ENCODE measurements around a stretch of chr10.

DNA sequence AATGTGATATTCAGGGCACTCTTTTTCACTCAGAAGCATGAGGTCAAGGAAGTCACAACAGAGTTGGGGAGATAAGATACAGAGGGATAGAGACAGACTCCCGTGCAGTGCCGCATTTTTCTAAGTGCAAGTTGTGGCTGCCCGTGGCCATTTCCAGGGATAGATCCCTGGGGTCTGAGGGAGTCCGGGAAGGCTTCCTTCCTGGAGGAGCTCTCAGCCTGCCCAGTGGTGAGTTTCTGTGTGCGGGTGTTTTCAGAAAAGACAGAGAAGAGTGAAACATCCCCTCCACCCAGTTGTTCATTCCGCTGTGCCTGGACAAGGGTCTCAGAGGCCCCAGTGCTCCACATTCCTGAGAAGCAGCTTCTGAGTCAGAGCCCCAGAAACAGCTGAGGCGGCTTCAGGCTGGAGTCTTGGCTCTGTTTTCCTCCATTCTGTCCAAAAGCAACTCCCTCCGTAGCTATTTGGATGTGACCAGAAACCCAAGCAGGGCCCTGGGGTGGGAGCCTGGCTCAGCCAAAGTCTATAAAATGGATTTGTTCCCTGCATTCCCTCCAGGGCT lies 12.8 kb upstream of the CAMK2G start:
- PRO-cap: no peak

GRCh38 chr10:73906512-73907421 lies 4.2 kb upstream of the PLAU start:
- PRO-cap: no peak

GRCh38 chr10:73937554-73938177 lies 26.7 kb downstream of the PLAU start:
- PRO-cap: no peak

DNA sequence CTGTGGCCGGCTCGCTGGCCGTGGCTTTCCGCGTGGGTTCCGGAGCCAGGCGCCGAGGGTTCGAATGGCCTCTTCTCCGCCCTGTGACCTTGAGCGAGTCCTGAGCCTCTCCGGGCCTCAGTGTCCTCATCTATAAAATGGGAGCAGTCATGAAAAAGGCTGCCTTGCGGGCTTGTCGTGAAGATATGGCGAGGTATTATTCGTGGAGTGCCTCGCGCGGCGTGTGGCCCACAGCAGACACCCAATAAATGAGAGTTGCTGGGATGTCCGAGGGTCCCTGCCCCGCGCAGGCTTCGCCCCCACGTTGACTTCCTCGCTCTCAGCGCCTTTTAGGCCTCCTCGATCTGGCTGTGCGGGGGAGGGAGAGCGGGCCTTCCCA lies 522 bp downstream of the VCL start:
- PRO-cap: no peak

GRCh38 chr10:74475192-74475722 lies 324.2 kb downstream of the ADK start:
- PRO-cap: no peak

DNA sequence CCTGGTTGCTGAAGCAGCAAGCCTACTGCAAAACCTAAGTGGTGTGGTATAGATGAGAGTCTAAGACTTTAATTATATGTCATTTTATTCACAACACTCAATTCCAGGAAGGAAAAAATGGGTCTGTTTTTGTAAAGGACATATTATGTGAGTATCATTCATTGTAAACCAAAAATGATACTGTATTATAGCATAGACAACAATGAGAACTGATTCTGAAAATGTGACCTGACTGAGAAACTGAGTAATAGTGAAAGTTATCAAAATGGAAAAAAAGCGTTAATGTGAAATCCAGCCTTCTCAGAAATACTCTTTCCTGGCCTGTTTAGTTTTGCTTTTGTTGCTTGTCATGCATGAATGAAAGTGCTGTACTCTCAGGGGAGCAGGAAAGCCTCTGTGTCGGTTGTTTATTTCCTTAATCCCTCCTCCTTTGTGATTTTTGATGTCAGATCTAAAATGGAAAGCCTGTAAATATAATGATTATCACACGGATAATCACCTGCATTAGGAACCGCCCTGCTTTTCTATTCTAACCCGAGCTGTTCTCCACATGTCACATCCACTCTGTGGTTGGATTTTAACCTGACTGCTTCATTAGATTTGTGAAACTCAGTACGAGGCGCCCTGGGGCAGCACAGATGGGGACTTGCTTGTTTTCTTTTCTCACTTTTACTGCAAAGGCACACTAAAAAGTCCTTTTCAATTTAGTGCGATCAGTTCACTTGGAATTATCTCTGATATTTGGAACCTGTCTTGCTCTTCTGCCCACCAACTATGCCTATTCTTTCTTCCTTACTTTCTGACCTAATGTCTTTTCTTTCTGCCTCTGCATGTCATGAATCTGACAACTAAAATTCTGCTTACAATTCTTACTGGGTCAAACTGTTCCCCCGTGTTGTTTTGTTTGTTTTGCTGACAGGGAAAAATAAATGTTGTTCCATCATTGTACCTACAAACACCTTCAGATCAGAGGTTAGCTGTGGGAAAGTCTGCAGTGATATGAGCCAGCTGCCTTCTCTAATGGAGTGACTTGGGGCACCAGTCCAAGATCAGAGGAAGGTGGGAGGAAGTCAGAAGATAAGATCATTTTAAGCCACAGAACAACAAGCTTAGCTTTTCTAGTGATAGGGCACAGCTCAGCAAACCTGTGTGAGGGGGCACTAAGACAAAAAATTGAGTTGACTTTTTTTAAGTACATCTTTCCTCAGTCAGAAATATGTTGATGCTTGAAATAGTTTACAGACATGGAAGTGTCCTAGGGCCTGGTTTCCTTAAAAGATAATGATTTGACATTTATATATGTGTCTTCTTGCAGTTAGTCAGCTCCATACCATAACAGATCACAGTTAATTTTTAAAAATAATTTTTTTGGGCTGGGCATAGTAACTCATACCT lies 240.7 kb upstream of the KAT6B start:
- PRO-cap: bidirectional peak, plus-strand start at position 558 of the sequence, minus-strand start at position 568 of the sequence

DNA sequence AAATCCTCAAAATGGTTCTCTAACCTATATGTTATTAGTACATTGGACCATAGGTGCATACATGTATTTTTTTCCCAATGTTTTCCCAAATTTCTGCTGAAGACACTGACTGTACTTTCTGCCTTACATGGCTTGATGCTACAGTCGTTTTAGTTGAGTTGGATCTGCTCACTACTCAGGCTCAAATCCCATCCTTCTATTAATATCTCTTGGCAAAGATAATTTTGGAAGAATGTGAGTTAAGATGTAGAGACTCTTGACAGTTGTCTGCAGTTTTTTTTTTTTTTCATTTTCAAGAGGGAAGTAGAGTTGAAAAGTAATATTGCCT lies 239.0 kb upstream of the KAT6B start:
- PRO-cap: no peak

GRCh38 chr10:74640118-74640696 lies 186.2 kb upstream of the KAT6B start:
- PRO-cap: no peak

DNA sequence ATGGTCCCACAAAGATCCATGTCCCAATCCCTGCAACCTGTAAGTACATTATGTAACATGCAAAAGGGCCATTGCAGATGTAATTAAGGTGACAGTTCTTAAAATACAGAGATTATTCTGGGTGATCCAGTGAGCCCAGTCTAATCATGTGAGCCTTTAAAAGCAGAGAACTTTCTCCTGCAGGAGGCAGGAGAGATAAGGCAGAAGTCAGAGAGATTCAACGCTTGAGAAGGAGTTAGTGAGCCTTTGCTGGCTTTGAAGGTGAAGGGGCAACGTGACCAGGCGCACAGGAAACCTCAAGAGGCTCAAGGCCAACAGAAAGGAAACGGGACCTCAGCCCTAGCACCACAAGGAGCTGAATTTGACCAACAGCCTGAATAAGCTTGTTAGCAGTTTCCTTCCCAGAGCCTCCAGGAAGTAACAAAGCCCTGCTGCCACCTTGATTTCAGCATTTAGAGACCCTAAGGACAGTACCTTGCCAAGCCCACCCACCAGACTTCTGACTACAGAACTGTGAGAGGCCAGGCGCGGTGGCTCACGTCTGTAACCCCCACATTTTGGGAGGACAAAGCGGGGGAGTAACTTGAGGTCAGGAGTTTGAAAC lies 87.4 kb upstream of the KAT6B start:
- PRO-cap: bidirectional peak, plus-strand start at position 404 of the sequence, minus-strand start at position 200 of the sequence

- PRO-cap: no peak
These were observed 60.3 kb downstream of the KAT6B start for GRCh38 chr10:74886621-74887188.

GRCh38 chr10:74967736-74968403 lies 105.6 kb downstream of the DUSP29 start:
- PRO-cap: no peak

DNA sequence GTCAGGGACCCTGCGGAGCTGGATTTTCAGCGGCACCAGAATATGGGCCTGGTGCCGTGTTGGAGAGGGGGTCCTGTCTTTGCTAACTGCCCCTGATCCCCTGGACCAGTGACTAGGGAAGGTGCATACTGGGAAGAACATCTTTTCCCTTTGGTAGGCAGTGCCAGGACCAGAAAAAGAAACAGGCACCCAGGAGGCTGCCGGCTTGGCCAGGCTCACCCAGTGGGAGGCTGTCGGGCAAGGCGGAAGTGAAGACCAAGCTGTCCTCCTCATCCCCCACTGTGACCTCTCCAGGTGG lies 252 bp downstream of the DUSP13 start:
- PRO-cap: no peak

DNA sequence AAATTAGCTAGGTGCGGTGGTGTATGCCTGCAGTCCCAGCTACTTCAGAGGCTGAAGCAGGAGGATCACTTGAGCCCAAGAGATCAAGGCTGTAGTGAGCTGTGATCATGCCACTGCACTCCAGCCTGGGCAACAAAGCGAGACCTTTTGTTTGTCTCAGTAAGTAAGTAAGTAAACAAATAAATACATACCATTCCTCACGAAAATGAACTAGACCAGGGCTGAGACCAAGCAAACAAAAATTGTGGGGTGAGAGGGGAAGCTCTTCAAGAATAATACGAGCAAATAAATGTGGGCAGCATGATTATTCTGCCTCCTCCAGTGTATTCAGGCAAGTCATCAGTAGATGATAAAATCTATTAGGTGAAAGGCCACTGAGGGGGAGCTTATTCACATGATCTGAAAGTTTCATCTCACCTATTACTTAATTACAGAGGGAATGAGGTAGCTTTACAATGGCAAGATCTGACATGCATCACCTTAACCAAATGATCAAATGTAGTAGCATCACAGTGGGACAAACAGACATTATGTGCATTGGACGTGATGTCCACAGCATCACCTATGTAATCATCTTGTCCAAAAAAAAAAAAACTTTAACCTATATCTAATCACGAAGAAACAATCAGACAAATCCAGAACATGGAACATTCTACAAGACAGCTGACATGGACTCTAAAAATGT lies 44.7 kb downstream of the SAMD8 start:
- PRO-cap: no peak

DNA sequence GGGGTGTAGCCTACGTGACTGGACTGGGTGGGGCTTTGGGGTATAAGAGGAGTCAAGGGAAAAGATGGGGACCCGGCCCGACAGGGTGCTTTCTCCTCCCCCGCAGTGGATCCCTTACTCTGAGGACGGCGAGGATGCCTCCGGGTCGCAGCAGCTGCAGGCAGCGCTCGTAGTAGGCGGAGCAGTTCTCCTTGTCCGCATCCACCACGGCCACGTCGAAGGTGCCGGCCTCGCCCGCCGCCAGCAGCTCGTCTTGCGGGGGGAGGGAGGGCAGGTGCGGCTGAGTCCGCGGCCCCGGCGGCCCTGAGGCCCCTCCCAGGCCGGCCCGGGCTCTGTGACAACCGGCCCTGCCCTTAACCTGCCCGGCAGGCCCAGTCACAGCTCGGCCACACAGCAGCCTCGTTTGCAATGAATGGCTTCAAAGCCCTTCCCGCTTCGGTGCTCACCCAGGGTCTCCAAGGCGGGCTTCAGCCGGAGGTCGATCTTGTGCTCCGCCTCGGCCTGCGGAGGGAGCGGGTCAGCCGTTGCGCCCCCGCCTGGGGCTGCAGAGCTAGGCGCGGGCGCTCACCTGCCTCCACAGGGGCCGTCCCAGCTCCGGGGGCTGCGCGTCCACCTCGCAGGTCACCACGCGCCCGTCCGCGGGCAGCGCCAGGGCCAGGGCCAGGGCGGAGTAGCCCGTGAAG lies 1.1 kb downstream of the COMTD1 start:
- PRO-cap: unidirectional peak, plus-strand start at position 117 of the sequence; unidirectional peak, plus-strand start at position 200 of the sequence

DNA sequence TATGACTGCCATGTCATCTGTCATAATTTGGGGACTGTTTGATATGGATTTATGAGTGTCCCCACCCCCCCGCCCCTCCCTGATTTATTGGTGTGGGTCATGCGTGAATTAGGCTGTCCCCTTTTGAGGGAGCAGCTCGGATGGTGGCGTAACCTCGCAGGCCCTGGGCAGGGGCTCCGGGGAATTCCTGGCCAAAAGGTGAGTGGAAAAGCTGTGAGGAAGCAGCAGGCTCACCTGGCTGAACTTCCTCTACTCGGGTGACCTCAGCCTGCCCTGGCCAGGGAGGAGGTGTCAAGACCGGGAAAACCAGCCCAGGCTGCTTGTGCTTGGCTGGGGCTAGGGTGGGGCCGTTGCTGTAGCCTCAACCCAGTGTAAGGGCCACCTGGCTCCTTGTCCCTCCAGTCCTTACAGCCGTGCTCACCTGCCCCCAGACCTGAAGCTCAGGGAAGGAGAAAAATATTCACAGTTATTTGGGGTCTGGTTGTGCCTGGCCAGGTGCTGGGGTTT lies 26.9 kb upstream of the COMTD1 start:
- PRO-cap: no peak

DNA sequence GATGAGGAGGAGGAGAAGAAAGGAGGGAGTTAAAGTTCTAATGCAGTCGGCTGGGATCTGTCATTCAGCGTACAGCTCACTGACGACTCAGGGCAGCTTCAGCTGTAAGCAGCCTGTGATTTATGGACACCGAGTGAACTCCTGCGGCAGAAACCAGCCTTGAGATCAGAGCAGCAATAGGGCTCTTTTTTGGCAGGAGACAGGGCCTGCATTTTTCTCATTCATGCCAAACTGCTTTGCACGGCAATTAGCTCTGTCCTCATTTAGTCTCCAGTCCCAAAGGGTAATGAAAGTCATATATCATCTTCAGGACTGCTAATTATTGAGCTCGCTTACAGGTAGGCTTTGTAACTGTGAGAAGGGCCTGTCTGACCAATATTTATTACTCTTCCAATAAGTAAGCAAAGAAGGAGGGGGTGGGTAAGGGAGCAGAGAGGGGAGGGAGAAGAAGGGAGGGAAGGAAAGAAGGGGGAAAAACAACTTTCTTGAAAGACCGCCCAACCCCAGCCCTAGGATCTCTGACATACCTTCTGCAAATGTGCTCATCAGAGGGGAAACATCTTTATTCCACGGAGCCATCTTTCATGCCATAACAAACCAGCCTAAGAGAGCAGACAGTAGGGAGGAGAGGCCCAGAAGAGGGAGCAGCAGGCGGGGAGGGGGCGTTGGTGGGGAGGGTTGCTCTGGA lies 48.1 kb upstream of the COMTD1 start:
- PRO-cap: no peak

GRCh38 chr10:75306859-75307191 lies 71.1 kb upstream of the COMTD1 start:
- PRO-cap: no peak

GRCh38 chr10:75398229-75399481 lies 2.9 kb downstream of the ZNF503 start:
- PRO-cap: no peak

DNA sequence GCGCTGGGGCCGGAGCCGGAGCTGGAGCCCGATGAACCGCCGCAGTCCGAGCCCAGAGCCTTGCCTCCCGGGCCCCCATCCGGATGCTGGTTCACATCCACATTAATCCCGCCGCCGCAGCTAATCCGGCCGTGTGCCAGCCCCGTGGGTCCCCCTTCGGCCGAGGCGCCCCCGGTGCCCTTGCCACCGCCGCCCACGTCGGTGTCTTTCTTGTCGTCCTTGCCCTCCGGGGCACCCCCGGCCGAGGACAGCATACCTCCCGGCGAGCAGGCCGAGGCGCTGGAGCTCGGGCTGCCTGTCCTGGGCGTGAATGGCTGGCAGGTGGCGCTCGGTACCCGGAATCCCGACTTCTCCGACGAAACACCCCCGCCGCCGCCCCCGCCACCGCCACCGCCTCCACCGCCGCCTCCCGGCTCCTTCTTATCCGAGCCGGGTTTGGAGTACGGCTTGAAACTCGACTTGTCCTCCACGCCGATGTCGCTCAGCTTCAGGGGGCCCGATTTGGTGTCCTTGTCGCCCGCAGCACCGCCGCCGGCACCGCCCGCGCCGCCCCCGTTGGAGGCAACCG lies 1.8 kb downstream of the ZNF503 start:
- PRO-cap: no peak

DNA sequence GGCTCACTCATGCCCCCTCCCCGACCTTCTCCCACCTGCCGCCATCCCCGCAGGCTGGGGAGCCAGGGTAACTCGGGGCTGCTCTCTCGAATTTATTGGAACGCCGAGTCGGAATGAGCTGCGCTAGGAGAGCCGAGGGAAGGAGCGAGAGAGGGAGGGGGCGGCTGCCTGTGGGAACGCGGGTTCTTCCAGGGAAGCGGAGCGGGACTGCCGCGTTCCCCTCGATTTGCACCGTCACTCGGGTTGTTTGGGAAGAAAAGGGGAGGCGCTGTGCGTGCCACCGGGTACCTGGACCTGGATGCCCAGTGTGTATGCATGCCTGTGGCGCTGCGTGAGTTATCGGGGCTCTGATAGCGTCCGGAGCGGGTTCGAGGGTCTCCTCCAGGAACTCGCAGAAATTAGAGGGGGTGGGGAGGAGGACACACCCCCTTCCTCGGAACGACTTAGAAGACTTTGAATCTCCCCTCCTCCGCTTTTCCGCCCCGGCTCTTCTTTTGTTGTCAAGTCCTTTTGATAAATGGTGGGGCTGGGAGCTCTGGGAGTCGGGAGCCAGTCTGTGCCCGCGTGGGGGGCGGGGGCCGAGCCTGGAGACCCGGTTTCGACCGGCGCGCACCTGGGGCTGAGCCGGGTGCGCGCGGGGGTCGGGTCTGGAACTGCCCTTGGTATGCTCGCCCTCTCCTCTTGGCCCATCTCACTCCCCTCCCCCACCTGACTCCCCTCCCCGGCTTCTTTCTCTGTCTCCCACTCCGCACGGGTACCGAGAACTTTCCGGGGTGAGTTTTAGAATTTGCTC lies 1.9 kb upstream of the ZNF503 start:
- PRO-cap: no peak

Data from SEM (cell line).